Breast epithelium (tissue), 2 donors: ENCODE measurements around a stretch of chr1.

DNA sequence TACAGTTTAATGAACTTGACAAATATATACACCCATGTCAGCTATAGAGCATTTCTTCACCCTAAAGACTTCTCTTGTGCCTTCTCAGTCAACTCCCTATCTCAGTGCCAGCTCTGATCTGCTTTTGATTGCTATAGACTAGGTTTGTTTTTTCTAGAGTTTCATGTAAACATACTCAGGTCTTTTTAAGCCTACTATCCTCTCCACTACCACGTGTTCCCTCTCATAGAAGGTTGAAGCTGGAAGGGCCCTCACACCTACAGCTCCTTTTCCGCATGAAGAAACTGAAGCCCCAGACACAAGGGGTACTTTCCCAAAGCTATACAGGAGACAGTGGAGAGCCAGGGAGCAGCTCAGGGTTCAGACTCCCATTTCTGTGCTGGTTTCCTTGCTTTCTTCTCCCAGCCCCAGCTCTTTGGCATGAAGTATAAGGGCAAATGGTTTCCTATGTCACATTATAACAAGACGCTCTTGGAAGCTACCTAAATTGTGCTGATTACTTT lies 38.1 kb upstream of the C8B start:
- PRO-cap: no peak
- RAMPAGE, long total RNA, 2 experiments: no peak in any of the 2 experiments

DNA sequence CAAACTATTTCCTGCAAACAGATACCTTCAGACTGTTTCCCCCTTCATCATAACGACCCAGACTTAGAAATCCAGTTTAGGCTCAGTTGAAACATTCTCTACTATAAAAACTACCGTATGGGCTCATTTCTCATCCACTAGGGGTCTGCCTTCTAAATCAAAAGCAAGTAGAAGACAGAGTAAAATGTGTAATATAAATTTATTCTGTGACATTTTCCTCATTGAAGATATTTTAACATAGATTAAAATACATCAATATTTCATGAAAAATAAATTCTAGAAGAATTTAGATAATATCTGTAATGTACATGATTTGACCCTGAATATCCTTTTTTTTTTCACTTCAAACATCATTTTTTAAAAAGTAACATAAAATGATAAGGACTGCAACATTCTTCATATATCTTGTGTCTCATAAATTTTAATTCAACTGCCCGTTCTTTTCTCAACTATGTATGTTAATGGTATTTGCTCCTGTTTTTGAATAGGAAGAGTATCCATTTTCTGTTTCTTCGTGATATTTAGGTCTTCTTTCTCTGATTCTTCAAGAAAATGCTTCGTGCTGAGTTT lies 65.9 kb downstream of the OMA1 start:
- PRO-cap: no peak
- RAMPAGE, long total RNA, 2 experiments: start-site peak on the minus strand in 1 of 2 experiments, centred at position 162 of the sequence, 11 reads per replicate

DNA sequence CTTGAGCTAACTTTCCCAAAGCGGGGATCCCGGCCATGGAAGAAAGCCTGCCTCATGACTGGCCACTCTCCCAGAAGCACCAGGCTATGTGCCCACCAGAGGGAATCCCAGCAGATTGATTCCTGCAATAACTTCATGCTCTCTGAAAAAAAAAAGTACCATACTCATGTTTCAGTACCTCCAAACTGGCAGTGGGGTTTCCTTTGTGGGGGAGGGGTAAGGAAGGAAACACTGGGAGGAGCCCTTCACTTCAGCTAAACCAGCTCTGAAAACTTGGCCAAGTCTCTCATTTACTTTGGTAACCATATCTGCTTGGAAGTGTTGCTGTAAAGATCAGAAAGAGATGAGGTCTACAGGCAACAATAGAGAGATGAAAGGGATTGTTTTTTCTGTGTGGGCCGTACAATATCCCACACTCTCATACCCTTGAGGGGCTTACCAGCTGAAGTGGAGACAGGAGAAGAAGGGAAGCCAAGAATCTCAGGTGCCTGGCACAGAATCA lies 42.3 kb upstream of the TACSTD2 start:
- PRO-cap: no peak
- RAMPAGE, long total RNA, 2 experiments: no peak in any of the 2 experiments

DNA sequence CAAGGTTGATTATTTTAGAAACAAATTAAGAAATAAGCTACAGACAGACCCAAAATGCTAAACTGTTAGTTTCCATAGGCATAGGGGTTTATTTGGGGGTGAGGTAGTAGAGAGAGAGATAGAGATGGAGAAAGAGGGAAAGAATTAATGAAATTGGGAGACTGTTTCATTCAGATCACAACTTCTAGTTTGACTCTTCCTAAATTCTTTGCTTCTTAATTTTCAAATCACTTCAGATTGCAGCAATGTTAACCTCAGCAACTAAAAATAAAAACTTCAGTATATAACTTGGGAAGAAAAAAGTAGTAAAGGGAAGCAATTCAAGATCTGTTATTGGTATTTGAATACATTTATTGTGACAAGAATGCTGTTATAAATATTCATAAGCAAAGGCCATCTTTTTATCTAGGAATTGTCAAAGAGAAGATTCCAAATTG lies 3.4 kb downstream of the JUN start:
- PRO-cap: no peak
- RAMPAGE, long total RNA, 2 experiments: no peak in any of the 2 experiments

DNA sequence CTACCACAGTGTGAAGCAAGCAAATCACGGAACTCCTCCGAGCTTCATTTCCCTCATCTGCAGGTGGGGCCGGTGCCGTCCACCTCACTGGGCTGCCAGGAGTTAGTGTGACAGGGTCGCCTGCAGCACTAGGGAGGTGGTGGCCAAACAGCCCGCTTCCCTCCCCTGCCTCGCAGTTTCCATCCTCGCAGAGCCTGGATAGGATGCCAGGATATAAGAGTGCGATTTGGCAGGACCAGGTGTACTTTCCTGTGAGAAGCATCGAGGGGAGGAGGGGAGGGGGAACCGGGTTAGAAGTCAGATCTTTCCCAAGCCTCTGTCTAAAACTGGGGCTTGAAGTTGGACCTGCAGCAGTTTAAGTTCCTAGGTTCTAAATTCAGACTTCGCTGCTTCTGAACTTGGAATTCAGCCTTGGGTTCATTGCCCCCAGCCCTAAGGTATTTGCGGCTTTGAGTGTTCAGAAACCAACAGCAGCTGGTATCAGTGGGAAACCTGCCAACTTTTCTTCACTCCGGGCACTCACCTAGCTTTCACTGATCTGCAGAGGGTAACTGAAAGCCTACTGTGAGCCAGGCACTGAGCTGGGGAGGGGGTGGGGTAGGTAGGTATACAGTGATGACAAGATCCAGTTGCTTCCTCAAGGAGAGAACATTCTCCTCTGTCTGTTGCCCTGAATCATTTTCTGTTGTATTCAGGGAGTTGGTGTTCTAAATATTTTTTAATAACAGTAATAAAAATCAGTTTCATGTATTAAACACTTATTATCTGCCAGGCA lies 1.8 kb upstream of the JUN start:
- PRO-cap: bidirectional peak, plus-strand start at position 262 of the sequence, minus-strand start at position 187 of the sequence
- RAMPAGE, long total RNA, 2 experiments: no peak in any of the 2 experiments

- PRO-cap: no peak
- RAMPAGE, long total RNA, 2 experiments: no peak in any of the 2 experiments
Observed at GRCh38 chr1:58874474-58875361, 90.9 kb upstream of the JUN start.

DNA sequence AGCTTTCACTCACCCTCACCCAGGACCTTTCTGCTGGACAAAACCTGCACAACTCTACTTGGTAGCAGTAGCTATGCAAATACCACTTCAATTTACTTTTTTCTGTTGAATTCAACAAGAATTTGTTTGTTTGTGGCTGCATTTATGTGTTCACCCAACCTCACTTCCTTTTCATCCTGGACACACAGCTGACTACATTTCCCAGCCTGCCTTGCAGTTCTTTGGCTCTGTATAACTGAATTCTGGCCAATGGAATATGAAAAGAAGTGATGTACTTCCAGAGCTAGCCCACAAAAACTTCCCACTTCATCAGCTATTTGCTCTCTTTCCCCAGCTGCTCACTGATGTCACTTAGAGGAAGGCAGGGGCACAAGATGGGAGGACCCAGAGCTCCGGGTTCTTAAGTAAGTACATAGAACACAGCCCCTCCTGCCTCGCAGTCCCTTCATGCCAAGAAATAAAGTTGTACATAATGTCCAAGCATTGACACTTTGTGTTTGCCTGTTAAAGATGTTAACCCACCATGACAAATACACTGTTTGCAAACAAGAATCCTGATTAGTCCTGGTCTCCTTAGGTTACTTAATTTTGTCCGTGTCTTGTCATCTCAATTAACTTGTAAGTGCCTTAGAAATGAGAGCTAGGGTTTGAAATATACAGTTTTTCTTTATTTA lies 235.0 kb upstream of the FGGY start:
- PRO-cap: unidirectional peak, plus-strand start at position 354 of the sequence
- RAMPAGE, long total RNA, 2 experiments: no peak in any of the 2 experiments

DNA sequence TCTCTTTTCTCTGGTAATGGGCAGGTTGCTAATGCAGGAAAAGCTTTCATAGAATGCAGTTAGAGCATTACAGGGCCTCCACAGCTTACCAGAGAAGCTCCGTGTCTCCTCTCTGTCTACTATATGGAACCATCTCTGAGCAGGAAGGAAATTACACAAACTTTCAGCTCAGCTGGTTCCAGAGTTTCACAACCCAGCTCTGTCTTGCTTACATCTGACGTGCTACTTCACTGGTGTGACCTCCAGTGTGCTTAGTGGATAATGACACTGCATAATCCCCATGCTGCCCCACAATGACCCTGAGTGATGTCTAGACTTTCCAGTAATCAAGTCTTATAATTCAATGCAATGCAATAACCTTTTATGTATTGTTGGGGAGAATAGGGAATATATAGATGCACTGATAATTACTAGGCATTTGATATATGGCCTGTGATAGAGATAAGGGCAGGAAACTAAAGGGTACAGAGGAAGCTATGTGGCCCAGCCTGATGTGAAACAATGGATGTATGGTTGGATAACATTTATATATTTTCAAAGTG lies 4.2 kb upstream of the FGGY start:
- PRO-cap: no peak
- RAMPAGE, long total RNA, 2 experiments: no peak in any of the 2 experiments

DNA sequence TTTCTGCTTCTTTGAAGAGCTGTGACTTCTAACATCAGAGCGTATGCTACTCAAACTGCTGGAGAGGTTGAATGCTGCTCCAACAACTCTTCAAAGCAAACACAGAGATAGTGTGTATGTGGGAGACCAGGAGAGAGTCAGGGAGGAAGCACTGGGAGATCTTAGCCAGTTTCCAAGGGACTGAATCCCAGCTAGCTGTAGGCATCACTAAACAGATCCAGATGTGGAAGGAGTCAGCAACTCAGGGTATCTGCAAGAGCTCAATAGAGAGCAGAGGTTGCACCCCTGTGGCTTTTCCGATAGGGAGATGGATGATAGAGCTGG lies 168.9 kb upstream of the HOOK1 start:
- PRO-cap: no peak
- RAMPAGE, long total RNA, 2 experiments: no peak in any of the 2 experiments

DNA sequence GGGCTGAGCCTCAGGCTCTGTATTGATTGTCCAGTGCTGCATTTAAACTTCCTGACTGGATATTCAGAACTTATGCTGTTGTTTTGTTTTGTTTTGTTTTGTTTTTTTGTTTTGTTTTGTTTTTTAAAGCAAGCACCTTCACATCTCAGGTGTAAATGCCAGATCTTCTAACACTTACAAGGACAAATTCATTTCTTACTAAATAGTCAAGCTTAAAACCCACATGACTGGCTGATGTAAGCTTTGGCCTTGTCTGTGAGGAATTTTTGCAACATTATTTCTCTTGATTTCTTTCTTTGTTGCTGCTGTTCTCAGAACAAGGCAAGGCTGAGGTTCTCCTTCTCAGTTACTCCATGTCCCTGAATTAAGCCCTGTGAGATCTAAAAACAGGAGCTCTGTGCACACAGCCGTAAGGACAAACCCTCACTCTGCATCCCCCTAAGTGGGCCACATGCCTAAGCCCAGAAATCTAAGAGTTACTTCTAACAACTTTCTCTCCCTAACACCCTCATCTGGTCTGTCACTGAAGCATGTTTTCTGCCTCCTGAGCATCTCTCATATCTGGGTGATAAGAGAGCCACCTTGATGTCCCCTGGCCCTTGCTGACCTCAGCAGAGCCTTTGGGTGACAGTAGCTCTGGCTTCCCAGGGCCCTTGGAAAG lies 81.3 kb upstream of the HOOK1 start:
- PRO-cap: unidirectional peak, plus-strand start at position 305 of the sequence
- RAMPAGE, long total RNA, 2 experiments: no peak in any of the 2 experiments

GRCh38 chr1:59750530-59750993 lies 64.2 kb upstream of the HOOK1 start:
- PRO-cap: no peak
- RAMPAGE, long total RNA, 2 experiments: no peak in any of the 2 experiments

- PRO-cap: bidirectional peak, plus-strand start at chr1:59814870, minus-strand start at chr1:59814499
- RAMPAGE, long total RNA, 2 experiments: no peak in any of the 2 experiments
Observed at GRCh38 chr1:59814189-59814719, 495 bp upstream of the HOOK1 start.

GRCh38 chr1:59936748-59937329 lies 10.3 kb upstream of the CYP2J2 start:
- PRO-cap: no peak
- RAMPAGE, long total RNA, 2 experiments: no peak in any of the 2 experiments

DNA sequence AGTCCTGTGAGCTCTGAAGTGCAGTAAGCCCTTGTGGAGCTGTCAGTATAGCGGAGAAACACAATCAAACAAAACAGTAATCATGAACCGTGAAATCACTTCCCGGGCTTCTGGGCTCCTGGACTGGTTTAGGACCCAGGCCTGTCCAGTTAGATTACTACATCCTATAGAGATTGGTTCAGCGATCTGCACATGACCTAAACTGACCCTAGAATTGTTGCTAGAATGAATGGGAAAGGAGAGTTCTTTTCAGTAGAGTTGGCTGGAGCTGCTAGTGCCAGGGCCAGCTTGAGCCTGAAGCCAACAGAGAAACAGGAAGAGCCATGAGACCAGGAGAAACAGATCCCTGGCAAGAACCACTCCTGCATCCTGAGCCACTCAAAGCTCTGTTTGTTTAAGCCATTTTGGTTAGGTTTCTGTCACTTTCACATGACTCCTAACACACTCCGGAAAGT lies 474.2 kb upstream of the C1orf87 start:
- PRO-cap: no peak
- RAMPAGE, long total RNA, 2 experiments: no peak in any of the 2 experiments

GRCh38 chr1:61140212-61141426 lies 58.3 kb downstream of the NFIA start:
- PRO-cap: no peak
- RAMPAGE, long total RNA, 2 experiments: no peak in any of the 2 experiments

DNA sequence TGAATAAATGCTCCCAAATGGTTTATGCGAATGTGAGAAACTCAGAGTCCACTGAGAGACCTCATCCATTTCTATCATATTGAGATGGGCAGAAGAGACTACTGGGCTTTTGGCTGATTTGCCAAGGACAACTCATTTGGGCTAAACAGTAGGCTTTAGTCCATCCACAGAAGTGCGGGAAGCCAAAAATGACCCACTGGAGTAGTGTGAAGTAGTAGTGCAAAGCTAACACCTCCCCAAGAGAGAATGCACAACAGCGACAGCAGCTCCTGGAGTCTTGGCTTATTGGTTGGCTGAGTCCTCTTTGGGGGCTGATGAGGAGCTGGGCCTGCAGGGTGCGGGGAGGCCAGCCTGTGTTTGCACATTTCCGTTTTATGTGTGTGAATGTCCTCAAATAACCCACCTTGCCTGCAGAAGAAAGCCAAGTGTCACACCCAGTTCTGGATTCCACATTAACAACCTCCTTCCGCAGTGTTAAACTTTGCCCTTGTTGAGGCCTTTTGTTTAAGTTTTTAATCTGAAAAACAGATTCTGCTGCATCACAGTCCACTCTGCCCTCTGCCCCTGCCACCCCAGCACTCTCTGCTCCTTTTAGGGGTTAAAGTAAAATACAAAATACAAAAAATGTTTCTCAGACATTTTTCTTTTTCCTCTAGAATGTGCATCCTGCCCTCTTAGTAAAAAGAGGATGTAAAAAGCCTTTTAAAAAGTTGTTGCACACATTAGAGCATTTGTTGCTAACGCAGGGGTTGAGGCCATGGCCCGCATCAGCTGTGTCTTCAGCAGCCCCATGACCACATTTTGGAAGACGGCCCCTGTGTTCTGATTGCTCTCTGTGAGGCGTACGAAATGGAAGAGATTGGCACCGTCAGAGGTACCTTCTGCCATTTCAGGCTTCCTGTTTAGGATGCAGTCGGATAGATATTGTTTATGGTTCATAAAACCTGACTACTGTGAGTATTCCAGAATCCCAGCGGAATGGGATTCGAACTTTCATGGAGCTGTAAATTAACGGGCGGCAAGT lies 274.4 kb downstream of the TM2D1 start:
- PRO-cap: no peak
- RAMPAGE, long total RNA, 2 experiments: no peak in any of the 2 experiments

GRCh38 chr1:61491422-61491612 lies 233.6 kb downstream of the TM2D1 start:
- PRO-cap: no peak
- RAMPAGE, long total RNA, 2 experiments: no peak in any of the 2 experiments

DNA sequence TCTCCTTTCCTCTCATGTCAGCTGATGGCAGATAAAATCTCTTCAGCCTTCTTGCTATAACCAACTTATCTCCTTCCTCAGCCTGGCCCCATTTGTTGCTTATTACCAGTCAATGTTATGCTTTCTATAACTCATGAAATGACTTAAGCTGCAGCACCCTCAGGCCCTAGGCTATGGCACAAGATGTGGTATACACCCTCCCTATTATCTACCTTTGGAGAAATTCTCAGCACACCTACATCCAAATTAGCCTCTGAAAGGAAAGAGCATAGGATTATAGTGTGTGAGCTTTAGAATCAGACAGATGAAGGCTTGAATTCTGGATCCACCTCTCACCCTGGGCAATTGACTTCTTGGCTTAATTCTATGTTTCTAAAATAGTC lies 39.0 kb downstream of the PATJ start:
- PRO-cap: no peak
- RAMPAGE, long total RNA, 2 experiments: no peak in any of the 2 experiments

DNA sequence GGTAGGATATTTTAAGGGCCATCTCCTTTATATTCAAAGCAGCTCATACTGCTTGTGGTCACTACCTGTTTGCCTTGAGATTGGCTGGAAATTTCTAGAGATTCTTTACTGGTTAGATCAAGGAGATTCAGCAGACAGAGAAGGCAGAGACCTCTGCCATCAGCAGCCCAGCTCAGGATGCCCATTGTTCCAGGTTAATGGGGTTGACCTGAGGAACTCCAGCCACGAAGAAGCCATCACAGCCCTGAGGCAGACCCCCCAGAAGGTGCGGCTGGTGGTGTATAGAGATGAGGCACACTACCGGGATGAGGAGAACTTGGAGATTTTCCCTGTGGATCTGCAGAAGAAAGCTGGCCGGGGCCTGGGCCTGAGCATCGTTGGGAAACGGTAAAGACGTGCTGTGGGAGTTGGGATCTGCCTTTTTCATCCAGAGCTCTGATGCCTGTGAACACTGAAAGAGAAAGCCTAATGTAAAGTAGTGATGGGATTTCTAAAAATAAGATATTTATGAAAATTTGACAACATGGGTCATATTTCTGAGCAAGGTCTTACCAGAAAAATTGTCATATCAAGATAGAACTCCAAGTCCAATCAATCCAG lies 80.7 kb upstream of the L1TD1 start:
- PRO-cap: no peak
- RAMPAGE, long total RNA, 2 experiments: no peak in any of the 2 experiments

DNA sequence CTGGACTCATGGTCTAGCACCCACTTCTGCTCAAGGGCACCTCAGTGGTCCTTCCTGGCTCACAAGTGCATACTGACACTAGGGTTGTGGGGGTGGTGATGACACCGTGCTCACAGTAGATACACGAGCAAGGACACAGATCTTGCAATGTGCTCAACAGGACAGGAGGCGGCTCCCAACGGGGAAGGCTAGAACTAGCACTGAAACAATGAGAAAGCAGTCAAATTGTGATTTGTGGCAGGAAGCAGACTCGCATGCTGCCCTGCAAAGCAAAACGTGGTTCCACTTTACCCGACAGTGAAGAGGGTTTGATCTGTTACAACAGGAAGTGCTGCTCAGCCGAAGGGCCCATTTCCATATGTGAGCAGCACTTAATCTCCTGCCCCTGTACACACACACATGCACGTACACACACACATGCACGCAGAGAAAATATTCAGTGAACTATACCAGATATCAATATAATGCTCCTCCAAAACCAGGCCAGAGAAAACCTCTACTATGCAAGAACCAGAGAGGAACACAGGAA lies 47.2 kb downstream of the KANK4 start:
- PRO-cap: no peak
- RAMPAGE, long total RNA, 2 experiments: no peak in any of the 2 experiments